ENCODE data around the gene WASHC1.

GRCh38 chr9:21798-21997 is 7.6 kb downstream of the WASHC1 start:
- PRO-cap: no peak
CAGE:
- cytosol, long polyA minus RNA: no peak
- cytosol, long polyA plus RNA: no peak
- long polyA plus RNA: no peak
- nucleus, long polyA minus RNA: no peak
- nucleus, long polyA plus RNA: no peak

DNA sequence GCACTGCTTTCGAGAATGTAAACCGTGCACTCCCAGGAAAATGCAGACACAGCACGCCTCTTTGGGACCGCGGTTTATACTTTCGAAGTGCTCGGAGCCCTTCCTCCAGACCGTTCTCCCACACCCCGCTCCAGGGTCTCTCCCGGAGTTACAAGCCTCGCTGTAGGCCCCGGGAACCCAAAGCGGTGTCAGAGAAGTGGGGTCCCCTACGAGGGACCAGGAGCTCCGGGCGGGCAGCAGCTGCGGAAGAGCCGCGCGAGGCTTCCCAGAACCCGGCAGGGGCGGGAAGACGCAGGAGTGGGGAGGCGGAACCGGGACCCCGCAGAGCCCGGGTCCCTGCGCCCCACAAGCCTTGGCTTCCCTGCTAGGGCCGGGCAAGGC is 470 bp downstream of the WASHC1 start:
- PRO-cap: no peak
CAGE:
- cytosol, long polyA minus RNA: no peak
- cytosol, long polyA plus RNA: no peak
- long polyA plus RNA: no peak
- nucleus, long polyA minus RNA: no peak
- nucleus, long polyA plus RNA: no peak

DNA sequence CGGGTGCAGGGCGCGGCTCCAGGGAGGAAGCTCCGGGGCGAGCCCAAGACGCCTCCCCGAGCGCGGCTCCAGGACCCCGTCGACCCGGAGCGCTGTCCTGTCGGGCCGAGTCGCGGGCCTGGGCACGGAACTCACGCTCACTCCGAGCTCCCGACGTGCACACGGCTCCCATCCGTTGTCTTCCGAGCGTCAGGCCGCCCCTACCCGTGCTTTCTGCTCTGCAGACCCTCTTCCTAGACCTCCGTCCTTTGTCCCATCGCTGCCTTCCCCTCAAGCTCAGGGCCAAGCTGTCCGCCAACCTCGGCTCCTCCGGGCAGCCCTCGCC is at the start of gene WASHC1:
Gene WASHC1, minus strand, starts transcription at position 280 of the 325 bp plus-strand sequence.
- PRO-cap: no peak
CAGE:
- cytosol, long polyA minus RNA: no peak
- cytosol, long polyA plus RNA: no peak
- long polyA plus RNA: no peak
- nucleus, long polyA minus RNA: no peak
- nucleus, long polyA plus RNA: no peak

DNA sequence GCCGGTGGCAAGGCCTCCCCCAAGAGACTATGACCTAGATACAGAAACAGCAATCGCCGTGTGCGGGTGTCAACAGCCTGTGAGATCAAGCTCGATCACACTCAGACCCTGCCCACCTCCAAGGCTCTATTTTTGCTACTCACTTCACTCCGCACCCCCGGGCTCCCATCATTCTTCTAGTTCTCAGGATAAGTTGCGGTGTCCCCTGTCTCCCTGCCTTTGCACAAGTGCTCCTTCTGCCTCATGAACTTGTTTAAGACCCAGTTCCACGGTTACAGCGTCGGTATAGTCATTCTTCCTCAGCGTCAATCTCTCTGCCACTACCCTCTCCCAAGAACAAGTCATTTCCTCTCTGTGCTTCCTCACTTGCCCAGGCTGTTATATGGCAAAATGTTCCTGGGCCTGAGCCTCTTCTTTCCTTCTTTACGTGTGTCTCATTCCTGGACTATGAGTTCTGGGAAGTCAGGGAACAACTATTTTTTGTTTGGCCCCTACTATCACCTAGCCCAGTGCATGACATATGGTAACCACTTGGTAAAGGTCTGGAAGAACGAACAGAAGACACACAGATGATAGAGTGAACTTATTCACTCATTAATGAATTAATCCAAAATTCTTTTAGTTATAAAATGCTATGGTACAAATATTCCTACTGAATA is 5.3 kb upstream of the DOCK8 start:
- PRO-cap: no peak
CAGE:
- cytosol, long polyA minus RNA: no peak
- cytosol, long polyA plus RNA: no peak
- long polyA plus RNA: no peak
- nucleus, long polyA minus RNA: no peak
- nucleus, long polyA plus RNA: no peak

DNA sequence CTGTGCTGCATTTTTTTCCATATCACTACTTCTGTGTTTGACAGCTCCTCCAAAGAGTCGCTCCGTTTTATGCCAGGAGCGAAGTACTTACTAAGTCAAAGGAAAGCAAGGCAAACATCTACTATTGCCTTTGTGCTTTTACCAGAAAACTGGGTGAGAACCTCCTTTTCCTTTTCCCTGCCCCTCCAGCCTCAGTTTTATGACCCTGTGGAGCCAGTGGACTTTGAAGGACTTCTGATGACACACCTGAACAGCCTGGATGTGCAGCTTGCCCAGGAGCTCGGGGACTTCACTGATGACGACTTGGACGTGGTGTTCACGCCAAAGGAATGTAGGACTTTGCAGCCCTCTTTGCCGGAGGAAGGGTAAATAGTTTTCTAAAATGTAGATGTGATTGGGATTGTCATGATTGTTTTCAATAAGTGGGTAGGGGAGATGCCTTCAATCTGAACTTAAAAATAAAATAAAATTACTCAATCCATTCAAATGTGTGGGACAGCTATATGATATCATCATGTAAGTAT is 71.7 kb downstream of the DOCK8 start:
- PRO-cap: no peak
CAGE:
- cytosol, long polyA minus RNA: no peak
- cytosol, long polyA plus RNA: no peak
- long polyA plus RNA: no peak
- nucleus, long polyA minus RNA: no peak
- nucleus, long polyA plus RNA: no peak

- PRO-cap: bidirectional peak, plus-strand start at chr9:470295, minus-strand start at chr9:470116
CAGE:
- cytosol, long polyA minus RNA: no peak
- cytosol, long polyA plus RNA: no peak
- long polyA plus RNA: no peak
- nucleus, long polyA minus RNA: no peak
- nucleus, long polyA plus RNA: no peak
Observed at GRCh38 chr9:469573-470703, 34.6 kb upstream of the KANK1 start.

DNA sequence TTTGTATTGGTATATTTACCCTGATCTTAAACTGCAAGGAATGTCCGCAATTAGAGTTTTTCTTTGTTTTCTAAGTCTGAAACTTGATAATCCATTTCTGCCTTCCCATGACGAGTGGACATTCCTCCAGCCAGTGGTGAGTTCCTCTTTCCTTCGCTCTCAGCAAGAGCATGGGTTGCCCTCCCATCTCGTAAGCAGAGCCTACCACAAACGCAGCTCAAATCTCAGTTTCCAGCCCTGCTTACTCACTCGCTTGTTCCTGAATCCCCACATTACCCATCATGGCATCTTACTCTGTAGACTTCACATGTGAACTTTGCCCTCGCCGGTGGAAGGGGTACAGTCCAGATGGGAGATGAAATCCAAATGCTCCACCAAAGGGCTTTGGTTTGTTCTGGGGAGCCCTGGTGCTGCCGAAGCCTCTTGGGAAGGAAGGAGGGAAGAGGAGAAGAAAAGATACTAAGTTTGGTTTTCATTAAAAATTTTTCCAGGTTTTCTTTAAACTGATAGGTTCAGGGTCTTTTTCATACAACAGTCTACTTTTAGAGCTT is 117.1 kb downstream of the KANK1 start:
- PRO-cap: no peak
CAGE:
- cytosol, long polyA minus RNA: no peak
- cytosol, long polyA plus RNA: no peak
- long polyA plus RNA: no peak
- nucleus, long polyA minus RNA: no peak
- nucleus, long polyA plus RNA: no peak

- PRO-cap: no peak
CAGE:
- cytosol, long polyA minus RNA: no peak
- cytosol, long polyA plus RNA: no peak
- long polyA plus RNA: no peak
- nucleus, long polyA minus RNA: no peak
- nucleus, long polyA plus RNA: no peak
Observed at GRCh38 chr9:625972-627103, 121.8 kb downstream of the KANK1 start.

DNA sequence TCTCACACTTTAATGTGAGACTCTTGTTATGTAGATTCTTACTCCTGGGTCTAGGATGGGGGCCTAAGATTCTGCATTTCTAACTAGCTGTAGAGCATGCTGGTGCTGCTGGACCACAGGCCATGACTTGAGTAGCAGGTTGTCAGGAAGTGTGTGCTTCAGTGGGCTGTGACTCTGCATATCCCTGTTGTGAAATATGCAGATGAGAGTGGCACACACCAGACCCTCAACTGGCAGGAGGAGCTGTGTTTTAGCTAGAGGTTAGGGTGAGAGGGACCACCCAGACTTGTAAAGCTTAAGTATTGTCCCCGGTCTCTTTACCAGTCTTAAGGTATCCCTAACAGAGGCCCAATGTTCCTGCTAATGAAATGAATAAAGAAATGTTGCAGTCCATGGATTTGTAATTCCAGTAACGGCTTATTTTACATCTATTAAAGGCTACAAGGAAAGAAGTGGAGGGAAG is 146.0 kb downstream of the KANK1 start:
- PRO-cap: bidirectional peak, plus-strand start at position 123 of the sequence, minus-strand start at position 133 of the sequence
CAGE:
- cytosol, long polyA minus RNA: no peak
- cytosol, long polyA plus RNA: no peak
- long polyA plus RNA: no peak
- nucleus, long polyA minus RNA: no peak
- nucleus, long polyA plus RNA: no peak

DNA sequence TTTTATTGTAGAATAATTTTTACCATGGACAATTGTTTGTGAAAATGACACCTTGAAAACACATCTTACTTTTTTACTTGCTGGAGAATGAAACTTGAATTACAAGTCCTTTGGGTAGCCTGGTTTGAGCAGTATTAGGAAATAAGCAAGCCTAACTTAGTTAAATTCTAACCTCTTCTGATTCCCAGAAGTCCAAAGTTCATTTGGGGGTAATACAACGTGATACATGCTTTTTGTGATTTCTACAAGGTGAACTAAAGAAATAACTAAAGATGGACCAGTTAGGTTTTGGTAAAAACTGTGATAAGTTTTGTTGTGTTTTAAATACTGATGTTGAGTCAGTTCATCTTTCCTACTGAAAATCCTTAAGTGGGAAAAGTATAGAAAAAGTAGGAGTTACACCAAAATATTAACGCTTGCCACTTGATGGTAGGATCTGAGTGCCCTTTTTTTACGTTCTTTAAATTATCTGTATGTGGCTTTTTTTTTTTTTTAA is 135.4 kb upstream of the DMRT1 start:
- PRO-cap: no peak
CAGE:
- cytosol, long polyA minus RNA: no peak
- cytosol, long polyA plus RNA: no peak
- long polyA plus RNA: no peak
- nucleus, long polyA minus RNA: no peak
- nucleus, long polyA plus RNA: no peak

- PRO-cap: no peak
CAGE:
- cytosol, long polyA minus RNA: no peak
- cytosol, long polyA plus RNA: no peak
- long polyA plus RNA: no peak
- nucleus, long polyA minus RNA: no peak
- nucleus, long polyA plus RNA: no peak
Observed at GRCh38 chr9:712160-712651, 129.3 kb upstream of the DMRT1 start.

DNA sequence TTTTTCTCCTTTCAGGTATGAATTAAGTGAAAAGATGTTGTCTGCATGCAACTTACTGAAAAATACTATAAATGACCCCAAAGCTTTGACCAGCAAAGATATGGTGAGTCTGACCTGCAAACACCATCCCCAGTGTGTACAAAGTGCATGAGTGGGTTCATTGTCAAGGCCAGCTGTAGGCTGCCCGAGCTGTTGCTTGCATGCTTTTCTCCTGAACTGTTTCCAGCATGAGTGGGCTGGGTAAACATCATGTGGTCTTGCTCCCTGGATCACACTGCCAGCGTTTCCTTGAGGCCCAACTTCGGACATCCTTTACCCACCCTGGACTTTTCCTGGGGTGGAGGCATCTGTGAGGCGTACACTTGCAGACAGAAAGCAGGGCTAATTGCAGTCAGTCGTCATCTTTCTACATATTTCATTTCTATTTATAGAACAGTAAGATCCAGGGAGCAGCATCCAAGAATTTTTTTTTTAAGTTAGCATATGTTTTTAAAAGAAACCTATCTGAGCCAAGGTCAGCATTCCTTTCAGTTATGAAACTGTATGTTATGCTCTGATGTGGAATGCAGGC is 106.7 kb upstream of the DMRT1 start:
- PRO-cap: no peak
CAGE:
- cytosol, long polyA minus RNA: no peak
- cytosol, long polyA plus RNA: no peak
- long polyA plus RNA: no peak
- nucleus, long polyA minus RNA: no peak
- nucleus, long polyA plus RNA: no peak

DNA sequence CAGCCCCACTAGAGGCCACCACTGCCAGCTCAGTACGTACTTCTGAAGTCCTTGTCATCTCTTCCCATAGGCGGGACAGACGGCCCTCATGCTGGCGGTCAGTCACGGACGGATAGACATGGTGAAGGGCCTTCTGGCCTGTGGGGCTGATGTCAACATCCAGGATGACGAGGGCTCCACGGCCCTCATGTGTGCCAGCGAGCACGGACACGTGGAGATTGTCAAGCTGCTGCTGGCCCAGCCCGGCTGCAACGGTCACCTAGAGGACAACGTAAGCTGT is 99.4 kb upstream of the DMRT1 start:
- PRO-cap: no peak
CAGE:
- cytosol, long polyA minus RNA: no peak
- cytosol, long polyA plus RNA: no peak
- long polyA plus RNA: no peak
- nucleus, long polyA minus RNA: no peak
- nucleus, long polyA plus RNA: no peak

DNA sequence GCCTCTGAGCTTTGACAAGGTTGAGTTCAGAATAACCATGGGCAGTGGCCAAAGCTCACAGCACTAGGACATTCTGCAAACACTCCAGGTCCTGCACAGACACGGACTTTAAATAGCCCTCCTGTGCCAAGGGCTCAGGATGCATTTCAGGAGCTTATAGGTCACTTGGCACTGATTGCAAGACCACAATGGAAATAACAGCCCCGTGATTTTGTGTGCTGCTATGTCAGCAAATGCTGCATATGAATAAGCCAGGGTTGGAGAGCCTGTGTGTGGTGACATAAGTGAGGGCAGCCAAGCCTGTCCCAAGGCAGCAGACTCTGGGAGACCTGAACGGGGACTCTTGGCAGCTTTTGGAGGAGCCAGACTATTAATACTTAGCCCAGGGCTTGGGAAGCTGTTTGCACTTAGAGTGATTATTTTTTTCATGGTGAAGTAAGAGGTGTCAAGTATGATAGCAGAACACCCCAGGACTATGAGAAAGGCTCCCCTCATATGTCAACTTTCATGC is 150.8 kb downstream of the DMRT2 start:
- PRO-cap: no peak
CAGE:
- cytosol, long polyA minus RNA: no peak
- cytosol, long polyA plus RNA: no peak
- long polyA plus RNA: no peak
- nucleus, long polyA minus RNA: no peak
- nucleus, long polyA plus RNA: no peak

DNA sequence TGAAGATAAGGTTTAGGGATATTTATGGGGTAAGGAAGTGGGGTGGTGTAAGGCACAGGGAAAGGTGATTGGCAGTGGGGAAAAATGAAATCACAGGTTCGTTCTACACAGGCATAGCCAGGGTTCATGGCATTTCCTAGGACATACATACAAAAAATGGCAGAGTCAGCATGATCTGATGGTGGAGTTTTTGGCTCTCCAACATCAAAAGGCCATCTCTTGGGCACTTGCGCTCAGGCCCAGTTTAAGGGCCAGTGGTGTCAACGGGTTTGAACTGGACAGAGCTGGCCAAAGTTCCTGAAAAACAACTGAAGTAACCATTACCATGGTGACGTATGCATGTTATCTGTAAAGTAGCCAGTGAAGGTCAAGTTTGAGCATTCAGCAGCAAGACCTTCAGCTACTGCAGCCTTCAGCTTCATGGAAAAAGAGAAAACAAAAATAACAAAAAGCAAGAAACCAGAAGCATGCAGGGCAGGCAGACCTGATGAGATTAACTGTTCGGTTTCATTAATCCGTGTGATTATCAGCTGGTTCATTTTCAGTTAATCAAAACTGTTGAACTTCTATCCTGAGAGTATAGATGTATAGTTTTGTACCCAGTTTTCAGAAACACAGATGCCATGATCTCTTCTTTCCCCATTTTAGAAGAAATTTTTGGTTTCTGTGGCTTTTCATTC is 92.9 kb downstream of the SMARCA2 start:
- PRO-cap: no peak
CAGE:
- cytosol, long polyA minus RNA: no peak
- cytosol, long polyA plus RNA: no peak
- long polyA plus RNA: no peak
- nucleus, long polyA minus RNA: no peak
- nucleus, long polyA plus RNA: no peak

- PRO-cap: no peak
CAGE:
- cytosol, long polyA minus RNA: no peak
- cytosol, long polyA plus RNA: no peak
- long polyA plus RNA: no peak
- nucleus, long polyA minus RNA: no peak
- nucleus, long polyA plus RNA: no peak
Observed at GRCh38 chr9:2157091-2157780, 142.1 kb downstream of the SMARCA2 start.

GRCh38 chr9:2170497-2171004 is 155.4 kb downstream of the SMARCA2 start:
- PRO-cap: no peak
CAGE:
- cytosol, long polyA minus RNA: no peak
- cytosol, long polyA plus RNA: no peak
- long polyA plus RNA: no peak
- nucleus, long polyA minus RNA: no peak
- nucleus, long polyA plus RNA: no peak

- PRO-cap: bidirectional peak, plus-strand start at chr9:2242099, minus-strand start at chr9:2241988
CAGE:
- cytosol, long polyA minus RNA: no peak
- cytosol, long polyA plus RNA: no peak
- long polyA plus RNA: no peak
- nucleus, long polyA minus RNA: start-site peak on the plus strand at chr9:2242116-2242150, 5 reads
- nucleus, long polyA plus RNA: no peak
Observed at GRCh38 chr9:2241851-2242668, 226.9 kb downstream of the SMARCA2 start.

- PRO-cap: no peak
CAGE:
- cytosol, long polyA minus RNA: no peak
- cytosol, long polyA plus RNA: no peak
- long polyA plus RNA: no peak
- nucleus, long polyA minus RNA: no peak
- nucleus, long polyA plus RNA: no peak
Observed at GRCh38 chr9:2280800-2281822, 266.0 kb downstream of the SMARCA2 start.

DNA sequence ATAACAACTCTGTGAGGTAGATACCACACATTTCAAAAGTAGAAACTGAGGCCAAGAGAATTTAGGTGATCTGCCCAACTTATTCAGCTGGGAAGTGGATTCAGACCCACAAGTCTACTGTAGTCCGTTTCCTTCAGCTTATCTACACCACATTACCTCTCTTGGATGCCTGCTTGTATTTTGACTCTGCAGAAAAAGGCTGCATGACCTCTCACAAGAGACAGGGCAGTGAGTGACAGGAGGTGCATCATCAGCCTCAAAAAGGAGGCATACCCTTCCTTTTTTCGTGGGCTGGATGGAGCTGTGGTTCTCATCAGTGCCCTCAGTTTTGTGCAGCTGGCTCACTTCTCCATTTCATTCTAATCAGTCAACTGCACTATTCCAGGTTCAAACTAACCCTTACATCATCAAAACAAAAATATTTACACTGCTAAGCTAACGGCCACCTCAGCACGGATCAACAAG is 10.5 kb downstream of the KCNV2 start:
- PRO-cap: no peak
CAGE:
- cytosol, long polyA minus RNA: no peak
- cytosol, long polyA plus RNA: no peak
- long polyA plus RNA: no peak
- nucleus, long polyA minus RNA: no peak
- nucleus, long polyA plus RNA: no peak